SJCRH30 (cell line): ENCODE measurements around a stretch of chr1.

GRCh38 chr1:112702291-112703135, 4.4 kb downstream of the RHOC start:
- RAMPAGE, long total RNA, result no peak

- RAMPAGE, long total RNA, result no peak
Measured at GRCh38 chr1:112716106-112716542, 992 bp upstream of the PPM1J start.

GRCh38 chr1:112997748-112998351, 41.9 kb upstream of the SLC16A1 start:
- RAMPAGE, long total RNA, result no peak

DNA sequence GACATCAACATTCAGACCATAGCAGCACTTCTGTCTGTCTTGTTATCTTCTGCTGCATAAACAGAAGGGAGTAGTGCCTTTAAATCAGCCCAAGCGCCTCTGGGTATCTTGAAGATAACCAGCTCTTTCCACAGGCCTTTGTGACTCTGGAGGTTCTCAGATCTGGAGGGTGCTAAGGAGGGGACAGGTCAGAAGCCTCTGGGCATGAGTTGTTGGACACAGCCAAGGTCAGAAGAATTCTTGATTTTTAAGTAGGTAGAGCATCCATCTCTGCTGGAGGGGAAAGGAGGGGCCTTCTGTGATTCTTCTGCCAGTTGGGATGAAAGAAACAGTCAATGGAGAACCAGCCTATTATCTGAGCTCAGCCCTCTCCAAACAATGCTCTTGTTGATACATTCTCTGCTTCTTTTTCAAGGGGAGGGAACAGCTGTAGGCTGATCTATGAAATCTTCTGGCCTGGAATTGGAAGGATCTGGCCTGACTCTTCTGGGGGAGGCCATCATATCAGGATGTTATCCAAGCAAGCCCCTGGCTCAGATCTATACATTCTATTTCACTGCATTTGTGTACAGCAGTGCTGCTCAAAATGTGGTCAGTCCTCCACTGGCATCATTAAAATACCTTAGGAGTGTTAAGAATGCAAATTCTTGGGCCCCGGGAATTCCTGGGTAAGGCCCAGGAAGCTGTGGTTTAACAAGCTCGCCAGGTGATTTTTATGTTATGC, 31.2 kb upstream of the LRIG2 start:
- RAMPAGE, long total RNA, result no peak

- RAMPAGE, long total RNA, result no peak
Measured at GRCh38 chr1:113406572-113407396, 16.5 kb downstream of the MAGI3 start.

DNA sequence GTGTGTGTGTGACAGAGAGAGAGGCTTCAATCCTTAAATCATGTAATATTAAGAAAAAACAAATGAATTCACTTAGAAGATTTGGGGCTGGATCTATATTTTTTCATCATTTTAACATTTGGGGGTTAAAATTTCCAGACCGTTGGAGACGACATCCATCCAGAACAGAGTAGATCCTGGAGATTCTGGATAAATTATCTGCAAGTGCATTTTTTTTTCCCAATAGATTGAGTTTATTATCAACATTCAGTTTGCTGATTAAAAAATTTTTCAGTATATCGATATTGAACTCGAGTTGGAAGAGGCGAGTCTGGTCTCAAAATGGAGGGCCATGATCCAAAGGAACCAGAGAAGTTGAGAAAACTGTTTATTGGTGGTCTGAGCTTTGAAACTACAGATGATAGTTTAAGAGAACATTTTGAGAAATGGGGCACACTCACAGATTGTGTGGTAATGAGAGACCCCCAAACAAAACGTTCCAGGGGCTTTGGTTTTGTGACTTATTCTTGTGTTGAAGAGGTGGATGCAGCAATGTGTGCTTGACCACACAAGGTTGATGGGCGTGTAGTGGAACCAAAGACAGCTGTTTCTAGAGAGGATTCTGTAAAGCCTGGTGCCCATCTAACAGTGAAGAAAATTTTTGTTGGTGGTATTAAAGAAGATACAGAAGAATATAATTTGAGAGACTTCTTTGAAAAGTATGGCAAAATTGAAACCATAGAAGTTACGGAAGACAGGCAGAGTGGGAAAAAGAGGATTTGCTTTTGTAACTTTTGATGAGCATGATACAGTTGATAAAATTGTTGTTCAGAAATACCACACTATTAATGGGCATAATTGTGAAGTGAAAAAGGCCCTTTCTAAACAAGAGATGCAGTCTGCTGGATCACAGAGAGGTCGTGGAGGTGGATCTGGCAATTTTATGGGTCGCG, 59.3 kb downstream of the MAGI3 start:
- RAMPAGE, long total RNA, result no peak

DNA sequence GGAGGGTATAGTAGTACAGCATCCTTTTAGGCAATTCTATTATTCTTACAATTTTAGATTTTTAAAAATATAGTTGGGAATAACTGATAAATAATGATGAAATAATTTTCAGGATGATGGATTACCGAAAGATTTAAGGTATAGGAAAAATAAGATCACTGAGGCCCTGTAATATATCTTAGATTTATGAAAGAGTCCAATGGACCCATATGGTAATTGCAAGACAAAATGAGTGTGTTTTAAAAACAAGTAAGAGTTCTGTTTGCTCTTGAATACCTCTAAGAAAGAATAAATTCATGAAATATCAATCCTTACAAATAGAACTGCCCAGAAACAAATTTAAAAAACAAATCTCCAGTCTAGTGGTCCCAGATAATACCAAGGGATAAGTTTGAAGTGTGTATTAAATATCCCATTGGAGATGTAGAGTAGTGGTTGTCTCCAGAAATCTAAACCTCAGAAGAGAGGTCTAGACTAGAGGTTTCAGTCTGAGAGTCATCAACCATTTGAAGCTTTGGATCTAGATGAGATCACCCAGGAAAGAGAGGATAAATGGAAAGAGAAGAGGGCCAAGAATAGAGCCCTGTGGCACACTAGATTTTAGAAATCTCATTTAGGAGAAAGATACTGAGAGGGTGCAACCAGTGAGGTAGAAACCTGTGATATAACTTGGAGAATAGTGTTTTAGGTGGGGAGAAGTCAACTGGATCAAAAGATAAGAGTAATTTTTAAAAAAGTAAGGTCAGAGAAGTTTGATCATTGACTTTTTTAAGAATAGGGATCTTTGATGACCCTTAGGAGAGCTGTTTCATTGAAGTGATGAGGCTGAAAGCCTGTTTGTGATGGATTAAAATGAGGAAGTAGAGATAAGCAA, 72.7 kb downstream of the MAGI3 start:
- RAMPAGE, long total RNA, result no peak

GRCh38 chr1:113793577-113793827, 18.8 kb downstream of the RSBN1 start:
- RAMPAGE, long total RNA, result no peak

GRCh38 chr1:113811443-113812352, 578 bp downstream of the RSBN1 start:
- RAMPAGE, long total RNA, result no peak

- RAMPAGE, long total RNA, result no peak
Measured at GRCh38 chr1:113812789-113813078, 458 bp upstream of the RSBN1 start.

DNA sequence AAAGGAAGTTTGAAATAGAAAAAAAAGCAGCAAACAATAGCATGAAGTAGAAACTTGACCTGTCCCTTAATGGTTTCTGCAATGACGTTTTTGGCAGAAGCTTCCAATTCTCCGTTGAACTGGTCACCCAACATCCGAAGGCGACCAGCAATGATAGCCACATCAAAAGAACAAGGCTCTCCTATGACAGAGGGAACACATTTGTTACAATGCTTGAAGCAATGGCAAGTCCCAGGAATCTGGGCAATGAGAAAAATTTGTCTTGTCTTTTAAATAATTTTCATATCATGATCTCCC, 955 bp downstream of the BCL2L15 start:
- RAMPAGE, long total RNA, result no peak

DNA sequence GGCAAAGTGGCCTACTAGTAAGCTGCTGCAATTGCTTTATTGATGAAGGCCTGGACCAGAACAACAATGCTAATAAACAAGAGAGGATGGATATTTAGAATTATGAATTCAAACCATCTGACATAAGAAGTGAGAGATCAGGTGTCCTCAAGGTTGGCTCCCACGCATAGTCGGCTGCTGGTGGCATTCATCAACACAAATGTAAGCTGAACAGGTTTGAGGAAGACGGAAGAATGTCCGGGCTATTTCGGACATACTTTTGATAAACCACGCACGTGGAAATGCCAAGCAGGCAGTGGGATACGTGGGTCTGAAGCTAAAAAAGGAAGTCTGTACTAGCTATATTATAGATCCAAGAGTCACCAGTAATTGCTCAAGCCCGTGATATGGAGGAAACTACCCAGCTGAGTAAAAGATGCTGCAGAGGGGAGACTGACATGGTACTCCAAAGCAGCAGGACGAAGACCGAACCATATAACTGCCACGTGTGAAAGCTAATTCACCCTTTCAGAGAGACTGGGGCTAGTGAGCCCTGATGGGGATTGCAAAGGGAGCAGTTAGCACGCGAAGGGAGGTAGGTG, 489 bp downstream of the AP4B1 start:
- RAMPAGE, long total RNA, result no peak

DNA sequence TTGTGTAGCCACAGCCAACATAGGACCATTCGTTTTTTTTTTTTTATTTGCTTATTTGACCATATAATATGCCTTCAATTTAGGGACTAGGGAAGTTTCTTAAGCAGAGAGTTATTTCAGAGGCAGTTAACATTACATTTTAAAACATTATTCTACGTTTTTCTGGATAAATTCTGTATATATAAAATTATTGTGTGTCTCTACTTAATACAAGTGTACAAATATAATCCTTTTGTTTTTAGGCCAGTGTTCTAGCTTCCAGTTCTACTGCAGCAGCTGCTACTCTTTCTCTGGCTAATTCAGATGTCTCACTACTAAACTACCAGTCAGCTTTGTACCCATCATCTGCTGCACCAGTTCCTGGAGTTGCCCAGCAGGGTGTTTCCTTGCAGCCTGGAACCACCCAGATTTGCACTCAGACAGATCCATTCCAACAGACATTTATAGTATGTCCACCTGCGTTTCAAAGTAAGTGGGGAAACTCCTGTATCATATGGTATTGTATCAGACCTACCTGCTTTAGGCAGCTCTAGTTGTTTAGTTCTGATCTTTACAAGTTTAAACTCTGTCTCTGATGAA, 21.4 kb upstream of the OLFML3 start:
- RAMPAGE, long total RNA, result no peak

GRCh38 chr1:113979824-113980660, 768 bp downstream of the OLFML3 start:
- RAMPAGE, long total RNA, result no peak

DNA sequence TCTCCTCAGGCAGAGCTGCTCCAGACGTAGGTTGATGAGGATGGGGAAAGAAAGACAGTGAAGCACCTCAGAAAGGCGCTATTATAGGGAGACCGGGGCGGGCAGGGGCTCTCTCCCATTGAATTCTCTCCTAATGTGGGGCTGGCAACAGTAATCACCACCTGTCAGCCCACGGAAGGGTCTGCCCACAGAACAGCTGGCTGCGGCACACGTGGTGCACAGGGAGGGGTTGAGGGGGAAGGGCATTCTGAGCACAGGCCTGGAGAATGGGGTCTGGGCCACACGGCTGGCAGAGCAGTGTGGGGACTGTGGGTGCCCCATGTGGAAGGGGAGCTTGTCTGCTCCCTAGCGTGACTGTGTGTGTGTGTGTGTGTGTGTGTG, 4.1 kb downstream of the OLFML3 start:
- RAMPAGE, long total RNA, result no peak

DNA sequence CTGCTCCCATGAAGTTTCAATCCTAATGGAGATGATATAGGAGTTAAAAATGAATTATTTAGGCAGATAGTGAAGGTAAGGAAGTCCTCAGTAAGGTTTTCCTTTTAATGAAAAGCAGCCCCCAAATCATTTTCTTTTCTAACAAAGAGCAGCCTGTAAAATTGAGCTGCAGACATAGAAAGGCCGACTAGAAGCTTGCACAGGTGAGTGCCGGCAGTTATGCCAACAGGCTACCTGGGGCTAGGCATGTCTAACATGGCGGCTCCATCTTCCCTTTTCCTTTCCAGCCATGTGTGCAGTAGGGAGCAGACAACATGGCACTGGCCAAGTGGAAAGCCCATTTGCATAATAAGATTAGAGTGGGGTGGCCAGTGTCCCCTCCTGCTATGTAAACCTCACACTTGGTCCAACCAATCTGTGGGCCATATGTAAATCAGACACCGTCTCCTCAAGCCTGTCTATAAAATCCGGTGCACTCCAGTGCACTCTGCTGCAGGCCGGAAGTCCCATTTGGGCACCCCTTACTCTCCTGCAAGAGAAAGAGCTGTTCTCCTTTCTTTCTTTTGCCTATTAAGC, 43.9 kb downstream of the OLFML3 start:
- RAMPAGE, long total RNA, result no peak

DNA sequence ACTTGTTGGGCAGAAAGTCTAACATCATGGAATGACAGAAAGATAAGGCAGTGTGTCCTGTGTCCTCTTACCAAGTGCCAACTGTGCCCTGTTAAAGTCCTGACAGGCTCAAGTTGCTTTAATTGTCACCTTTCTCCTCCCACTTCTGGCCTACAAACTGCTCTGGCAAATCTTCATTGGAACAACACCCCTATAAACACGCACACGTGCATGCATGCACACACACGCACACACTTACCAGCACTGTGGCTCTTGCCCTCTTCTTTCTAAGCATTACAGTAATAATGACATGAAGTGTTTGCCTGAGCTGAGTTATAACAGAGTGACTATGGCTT, 82.2 kb upstream of the SYT6 start:
- RAMPAGE, long total RNA, result no peak

DNA sequence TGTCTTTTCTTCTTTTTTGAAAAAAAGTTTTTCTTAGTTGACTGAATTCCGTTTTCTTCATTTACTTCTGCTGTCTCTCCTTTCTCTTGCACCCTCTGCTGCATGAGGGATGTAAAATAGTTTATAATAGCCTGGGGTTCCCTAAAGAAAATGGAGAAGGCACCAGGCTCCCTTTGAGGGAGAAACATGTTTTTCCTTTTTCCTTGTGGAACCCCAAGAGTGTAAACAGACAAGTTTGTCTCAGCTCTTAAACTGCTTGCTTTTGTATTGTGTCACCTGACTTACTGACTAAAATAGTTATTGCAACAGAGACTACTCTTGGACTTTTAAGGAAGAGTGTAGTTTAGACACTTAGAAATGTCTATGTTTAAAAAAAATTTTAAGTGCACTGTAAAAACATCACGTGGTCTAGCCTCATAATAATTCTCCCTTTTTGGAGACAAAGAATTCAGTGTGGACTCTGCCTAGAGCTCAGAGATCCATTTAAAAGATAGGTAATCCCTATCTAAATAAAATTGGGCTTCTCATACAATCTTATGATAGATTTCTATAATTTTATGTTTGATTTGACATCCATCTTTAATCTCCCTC, 141.1 kb downstream of the TRIM33 start:
- RAMPAGE, long total RNA, result no peak

DNA sequence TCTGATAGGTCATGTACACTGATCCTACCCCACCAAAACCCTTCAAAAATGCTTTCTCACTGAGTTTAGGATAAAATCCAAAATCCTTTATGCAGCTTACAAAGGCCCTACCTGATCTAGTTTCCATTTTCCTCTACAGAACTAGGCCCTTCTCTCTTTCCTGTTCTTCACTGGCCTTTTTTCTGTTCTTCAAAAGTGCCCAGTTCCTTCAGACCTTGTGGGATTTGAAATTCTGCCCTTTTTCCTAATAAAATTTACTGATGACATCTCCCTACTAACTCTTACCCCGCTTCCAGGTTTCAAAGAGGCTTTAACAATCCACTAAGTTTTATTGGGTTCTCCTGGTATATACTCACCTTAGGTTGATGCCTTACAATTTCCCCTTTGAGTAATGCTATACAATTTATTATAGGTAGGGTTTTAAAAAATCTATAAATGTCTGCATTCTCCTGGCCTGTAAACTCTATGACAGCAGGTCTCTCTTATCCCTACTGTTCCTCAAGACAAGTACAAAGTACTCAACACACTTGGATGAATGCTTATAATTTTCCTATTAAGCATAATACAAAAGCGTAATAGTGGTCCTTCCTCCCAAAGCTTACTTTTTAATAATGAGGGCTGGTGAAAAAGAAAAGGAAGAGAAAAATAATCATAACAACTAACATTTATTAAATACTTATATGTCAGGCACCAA, 96.6 kb downstream of the TRIM33 start:
- RAMPAGE, long total RNA, result no peak

DNA sequence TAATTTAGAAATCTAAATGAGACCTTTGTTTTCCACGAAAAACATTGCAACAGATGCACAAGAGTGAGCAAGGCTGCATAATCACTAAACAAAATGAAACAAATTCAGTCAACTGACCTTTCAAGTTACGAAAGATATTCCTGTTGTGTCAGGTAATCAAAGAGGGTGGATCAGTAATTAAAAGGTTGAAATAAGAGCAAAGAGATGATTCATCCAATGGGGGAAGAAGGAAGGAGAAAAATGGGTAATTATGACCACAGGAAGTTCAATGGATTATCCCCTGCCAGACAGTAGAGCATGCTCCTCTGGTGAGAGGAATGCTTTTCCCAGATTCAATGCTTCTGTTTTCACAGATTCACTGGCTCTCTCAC, 660 bp upstream of the CSDE1 start:
- RAMPAGE, long total RNA, result no peak